Sternocleidomastoid (tissue), 1 donor: ENCODE measurements around a stretch of chr6.

DNA sequence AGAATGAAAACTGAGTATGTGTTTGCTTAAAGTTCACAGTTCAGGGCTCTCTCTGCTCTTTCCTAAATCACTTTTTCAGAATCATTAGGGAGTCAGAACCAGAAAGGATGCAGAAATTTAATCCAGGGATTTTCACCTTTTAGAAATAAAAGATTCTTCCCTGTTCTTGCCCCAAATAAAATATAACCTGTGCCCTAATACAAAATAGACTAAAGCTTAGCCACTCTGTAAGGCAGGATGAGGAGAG is 17.7 kb downstream of the ADAT2 start:
- PRO-cap, result no peak

DNA sequence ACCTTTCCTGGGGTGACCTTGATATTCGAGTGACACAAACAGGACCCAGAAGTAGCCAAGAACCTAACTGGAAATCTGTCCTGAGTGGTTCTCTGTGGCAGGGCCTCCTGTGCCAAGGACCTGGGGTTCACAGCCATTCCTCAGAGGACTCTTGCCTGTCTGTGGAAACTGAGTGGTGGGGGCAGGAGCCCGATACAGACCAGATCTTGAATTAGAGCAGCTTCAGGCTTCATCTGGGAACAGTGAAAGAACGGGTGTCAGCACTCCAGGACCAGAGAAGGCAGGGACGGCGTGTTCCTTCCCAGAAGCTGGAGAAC is 4.4 kb upstream of the FUCA2 start:
- PRO-cap, result no peak

DNA sequence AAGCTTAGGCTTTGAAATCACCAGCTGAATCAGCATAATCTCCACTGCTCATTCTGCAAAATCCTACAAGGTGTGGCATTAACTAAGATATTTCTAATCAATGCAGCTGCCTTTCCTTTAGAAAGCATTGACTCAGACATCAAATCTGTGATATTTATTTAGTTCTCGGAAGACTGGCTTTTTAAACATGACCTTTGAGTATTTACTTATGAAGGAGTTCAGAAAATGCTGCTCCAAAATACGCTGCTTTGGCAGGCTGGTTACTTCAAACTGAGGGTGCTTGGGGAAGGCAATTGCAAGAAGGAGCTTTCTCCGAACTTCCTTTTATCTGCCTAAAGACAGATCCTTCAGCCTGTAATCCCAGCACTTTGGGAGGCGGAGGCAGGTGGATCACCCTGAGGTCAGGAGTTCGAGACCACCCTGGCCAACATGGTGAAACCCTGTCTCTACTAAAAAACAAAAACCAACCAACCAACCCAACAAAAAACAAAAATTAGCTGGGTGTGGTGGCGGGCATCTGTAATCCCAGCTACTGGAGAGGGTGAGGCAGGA is 23.8 kb upstream of the FUCA2 start:
- PRO-cap, result no peak

DNA sequence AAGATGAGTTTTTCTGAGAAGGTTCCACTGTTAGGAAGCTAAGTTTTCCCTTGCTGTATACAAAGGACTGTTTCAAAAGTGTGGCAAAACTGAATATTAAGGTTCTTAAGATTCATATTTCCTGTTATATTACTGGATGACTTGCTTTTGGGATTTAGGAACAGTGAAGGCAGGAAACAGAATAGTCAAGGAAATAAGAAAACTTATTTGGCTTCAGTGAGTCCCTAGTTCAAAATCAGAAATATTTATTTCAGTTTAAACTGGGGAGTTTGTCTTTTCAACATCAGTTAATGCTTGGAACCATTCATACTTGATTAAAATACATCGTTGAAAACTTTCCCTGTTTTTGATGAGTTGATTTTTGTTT is 298 bp upstream of the ZC2HC1B start:
- PRO-cap, result no peak

DNA sequence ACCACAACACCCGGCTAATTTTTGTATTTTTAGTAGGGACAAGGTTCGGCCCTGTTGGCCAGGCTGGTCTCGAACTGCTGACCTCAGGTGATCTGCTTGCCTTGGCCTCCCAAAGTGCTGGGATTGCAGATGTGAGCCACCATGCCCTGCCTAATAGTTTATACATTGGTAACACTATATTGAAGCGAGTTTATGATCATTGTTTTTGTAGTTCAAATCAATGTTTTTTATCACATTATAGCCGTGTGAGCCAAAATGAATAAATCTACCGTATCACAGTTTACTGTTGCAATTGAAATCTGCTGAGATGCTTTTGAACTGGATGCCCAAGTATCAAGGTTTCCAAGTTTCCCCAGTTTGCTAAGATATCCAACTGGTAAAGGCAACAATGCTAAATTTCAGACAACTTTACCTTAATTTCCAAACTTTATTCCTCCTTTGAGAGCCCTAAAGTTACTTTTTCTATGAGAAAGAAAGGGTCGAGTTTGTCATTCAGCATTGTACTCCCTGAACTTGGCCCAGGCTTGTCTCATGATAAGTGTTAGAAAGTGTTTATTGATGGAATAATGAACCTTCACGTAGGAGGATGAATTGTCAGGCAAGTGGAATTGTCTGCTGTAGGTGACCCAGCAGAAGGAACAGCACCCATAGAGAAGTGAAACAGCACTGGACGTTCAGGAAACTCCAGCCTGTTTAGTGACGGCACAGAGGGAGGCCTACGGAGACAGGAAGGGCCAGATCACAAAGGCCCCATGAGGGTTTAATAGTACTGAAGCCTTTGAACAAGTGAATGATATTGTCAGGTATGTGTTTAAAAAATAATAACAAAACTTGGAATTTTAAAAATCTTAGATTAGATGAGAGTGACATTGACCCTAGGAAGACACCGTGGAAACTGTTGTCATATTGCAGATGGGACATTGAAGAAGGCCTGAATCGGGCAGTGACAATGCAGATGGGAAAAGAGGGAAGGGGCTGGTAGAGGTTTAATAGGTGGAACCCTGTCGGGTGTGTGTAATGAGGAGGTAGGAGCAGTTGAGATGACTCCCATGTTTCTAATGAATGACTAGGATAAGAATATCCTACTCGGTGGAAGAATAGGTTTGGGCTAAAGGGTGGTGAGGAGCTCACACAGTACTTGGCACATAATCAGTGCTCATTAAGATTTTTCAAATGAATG is 2.9 kb downstream of the STX11 start:
- PRO-cap, result no peak

DNA sequence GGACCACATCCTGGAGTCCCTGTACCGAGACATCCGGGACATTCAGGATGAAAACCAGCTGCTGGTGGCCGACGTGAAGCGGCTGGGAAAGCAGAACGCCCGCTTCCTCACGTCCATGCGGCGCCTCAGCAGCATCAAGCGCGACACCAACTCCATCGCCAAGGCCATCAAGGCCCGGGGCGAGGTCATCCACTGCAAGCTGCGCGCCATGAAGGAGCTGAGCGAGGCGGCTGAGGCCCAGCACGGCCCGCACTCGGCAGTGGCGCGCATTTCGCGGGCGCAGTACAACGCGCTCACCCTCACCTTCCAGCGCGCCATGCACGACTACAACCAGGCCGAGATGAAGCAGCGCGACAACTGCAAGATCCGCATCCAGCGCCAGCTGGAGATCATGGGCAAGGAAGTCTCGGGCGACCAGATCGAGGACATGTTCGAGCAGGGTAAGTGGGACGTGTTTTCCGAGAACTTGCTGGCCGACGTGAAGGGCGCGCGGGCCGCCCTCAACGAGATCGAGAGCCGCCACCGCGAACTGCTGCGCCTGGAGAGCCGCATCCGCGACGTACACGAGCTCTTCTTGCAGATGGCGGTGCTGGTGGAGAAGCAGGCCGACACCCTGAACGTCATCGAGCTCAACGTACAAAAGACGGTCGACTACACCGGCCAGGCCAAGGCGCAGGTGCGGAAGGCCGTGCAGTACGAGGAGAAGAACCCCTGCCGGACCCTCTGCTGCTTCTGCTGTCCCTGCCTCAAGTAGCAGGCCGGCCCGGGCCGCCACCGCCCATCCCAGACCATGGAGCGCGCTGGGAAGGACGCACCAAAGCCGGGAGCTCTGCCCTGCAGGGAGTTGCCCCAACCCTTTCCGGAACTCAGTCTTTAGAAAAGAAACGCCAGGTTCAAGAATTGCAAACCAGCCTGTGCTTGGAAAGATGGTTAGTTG is 36.7 kb downstream of the STX11 start:
- PRO-cap, result no peak

- PRO-cap, result bidirectional peak, plus-strand start at chr6:144287244, minus-strand start at chr6:144287060
These were observed 1.6 kb downstream of the UTRN start for GRCh38 chr6:144286619-144287342.

DNA sequence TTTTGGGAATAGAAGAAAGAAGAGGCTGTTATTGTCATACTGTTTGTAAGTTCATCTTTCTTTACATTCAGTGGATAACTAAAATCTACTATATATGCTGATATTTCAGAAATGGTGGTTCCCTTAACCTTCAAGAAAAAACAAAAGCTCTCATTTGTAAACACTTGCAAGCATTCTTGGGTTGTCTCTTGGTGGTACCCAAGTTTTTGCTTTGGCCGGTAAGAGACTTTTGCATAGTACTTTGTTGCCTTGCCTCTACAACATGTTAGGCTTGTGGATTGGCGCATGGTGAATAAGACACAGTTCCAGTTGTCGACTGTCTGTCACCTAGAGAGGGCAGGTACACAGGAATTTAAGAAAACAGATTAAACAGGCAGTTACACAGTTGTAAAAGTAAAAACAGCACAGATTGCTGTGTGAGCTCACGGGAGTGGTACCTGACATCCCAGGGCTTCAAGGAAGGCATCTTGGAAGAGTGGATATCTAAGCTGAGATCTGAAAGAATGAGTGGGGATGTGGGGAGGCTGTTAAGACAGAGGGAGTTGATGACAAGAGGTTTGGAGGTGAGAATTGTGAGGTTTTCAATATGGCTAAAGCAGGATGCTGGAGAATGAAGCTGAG is 19.1 kb downstream of the UTRN start:
- PRO-cap, result no peak

- PRO-cap, result unidirectional peak, minus-strand start at chr6:144377720
These were observed 92.5 kb downstream of the UTRN start for GRCh38 chr6:144377404-144378201.

DNA sequence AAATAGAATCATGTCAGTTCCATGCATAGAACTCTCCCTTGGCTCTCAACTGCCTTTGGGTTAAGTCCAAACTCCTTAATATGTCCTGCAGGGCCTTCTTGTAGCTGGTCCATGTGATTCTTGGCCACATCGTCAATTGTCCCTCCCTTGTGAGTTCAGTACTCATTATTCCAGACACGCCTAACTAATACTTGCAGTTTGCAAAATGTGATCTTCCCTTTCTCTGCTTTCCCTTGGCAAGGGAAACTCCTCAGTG is 165.0 kb downstream of the UTRN start:
- PRO-cap, result no peak

DNA sequence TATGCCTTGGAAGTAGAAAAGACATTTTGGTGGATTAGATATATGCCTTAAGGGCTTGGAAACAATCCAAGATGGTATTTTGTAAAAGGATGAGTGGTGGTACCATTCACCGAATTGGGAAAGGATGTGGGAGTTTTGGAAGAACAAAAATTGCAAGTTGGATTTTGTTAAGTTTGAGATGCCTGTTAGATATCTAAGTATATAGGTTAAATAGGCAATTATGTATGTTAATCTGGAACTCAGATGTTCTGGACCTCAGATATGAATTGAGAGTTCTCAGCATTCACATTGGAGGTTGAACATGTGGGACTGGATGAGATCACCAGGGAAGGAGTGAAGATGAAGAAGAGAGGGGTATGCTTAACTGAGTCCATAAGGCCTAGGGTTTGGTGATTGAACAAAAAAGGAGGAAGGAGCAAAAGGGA is 280.0 kb downstream of the UTRN start:
- PRO-cap, result no peak

- PRO-cap, result no peak
These were observed 298.2 kb downstream of the UTRN start for GRCh38 chr6:144583066-144583977.

- PRO-cap, result no peak
These were observed 395.5 kb downstream of the UTRN start for GRCh38 chr6:144680425-144681218.

DNA sequence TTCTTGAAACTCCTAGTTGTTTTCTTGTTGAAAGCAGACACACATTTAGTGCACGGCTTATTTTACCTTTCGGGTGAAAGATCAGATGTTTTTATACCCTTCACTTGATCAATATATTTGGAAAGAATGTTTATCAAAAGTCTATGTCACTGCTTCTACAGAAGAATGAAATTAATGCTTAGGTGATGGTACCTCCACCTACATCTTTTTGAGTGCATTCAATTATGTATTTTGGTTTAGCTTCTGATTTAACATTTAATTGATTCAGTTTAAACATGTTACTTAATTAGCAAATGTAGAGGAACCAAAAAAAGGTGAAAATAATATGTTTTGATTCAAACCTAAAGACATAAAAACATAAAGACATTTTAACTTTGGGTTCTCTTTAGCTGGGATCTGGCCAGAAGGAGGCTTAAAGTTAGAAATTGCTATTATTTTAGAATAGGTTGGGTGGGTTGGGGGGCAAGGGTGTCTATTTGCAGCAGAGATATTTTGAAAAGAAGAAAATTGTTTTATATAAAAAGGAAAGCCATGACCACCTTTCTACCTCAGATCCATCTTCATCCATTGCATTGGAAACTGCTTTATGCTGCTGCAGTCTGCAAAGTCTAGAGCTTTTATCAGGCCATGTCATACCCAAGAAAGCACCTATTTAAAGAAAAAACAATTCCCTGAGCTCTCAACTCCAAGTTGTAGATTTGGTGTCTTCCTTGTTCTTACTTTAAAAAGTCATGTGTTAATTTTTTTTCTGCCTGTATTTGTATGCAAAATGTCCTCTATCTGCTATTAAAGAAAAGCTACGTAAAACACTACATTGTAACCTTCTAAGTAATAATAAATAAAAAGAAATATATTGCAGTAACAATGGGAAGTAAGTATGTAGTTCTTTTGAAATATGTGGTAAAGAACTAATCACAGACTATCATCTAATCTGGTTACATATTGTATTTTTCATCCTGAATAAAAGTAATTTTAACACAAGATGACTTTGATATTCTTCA is 567.2 kb downstream of the UTRN start:
- PRO-cap, result no peak

DNA sequence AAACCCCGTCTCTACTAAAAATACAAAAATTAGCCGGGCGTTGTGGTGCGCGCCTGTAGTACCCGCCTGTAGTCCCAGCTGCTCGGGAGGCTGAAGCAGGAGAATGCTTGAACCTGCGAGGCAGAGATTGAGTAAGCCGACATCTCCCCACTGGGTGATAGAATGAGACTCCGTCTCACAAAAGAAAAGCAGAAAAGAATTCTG is 446 bp upstream of the SHPRH start:
- PRO-cap, result no peak

GRCh38 chr6:146290157-146290635 is 253.4 kb upstream of the RAB32 start:
- PRO-cap, result no peak

GRCh38 chr6:146886573-146887299 is 288.0 kb downstream of the ADGB start:
- PRO-cap, result no peak

- PRO-cap, result unidirectional peak, plus-strand start at chr6:146913975; unidirectional peak, minus-strand start at chr6:146914029
These were observed 290.5 kb upstream of the STXBP5 start for GRCh38 chr6:146913488-146914329.

- PRO-cap, result no peak
These were observed 289.6 kb upstream of the STXBP5 start for GRCh38 chr6:146914330-146915353.

DNA sequence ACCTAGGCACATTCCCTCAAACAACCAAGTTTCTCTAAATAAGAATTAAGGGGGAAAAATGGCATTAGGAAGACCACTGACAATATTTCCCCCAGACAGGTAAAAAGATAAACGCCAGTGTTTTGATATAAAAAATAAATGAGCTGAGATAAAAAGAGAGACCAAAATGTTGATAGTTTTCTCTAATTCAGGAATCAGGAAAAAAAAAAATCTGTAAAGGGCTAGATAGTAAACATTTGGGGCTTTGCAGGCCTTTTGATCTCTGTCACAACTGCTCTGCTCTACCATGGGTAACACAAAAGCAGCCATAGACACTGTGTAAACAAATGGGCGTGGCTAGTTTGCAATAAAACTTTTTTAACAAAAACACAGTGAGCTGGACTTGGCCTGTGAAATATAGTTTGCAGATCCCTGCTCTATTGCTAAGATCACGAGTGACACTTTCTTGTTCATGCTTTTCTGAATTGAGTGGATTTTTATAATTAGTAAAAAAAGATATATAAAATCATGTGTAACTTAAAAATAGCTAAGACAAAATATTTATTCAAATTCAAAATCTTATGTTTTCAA is 219.1 kb upstream of the STXBP5 start:
- PRO-cap, result no peak